NALM6 (cell line): ENCODE measurements around a stretch of chr7.

GRCh38 chr7:1713583-1714291, 43.7 kb downstream of the ELFN1 start:
- PRO-cap, result no peak

DNA sequence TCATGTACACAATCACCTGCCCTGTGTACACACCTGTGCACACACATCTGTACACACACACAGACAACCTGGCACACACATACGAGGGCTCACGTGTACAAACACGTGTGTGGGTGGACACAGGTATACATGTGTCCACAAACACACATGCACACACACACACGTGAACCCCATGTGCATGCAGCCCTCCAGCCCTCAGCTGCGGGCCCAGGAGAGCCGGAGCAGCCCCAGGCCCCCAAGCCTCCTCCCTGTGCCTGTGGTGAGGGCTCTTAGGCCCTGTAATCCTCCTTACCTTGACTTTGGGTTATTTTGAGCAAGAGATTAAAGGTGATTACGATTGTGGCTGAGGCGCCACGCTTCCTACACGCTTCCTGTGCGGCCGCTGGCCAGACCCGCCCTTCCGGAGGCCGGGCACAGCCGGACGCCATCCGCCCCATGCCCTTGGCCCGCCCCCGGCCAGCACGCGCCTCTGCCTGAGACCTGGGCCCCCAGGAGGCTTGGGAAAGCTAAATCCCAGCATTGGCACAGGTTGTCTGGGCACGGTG, 71.9 kb downstream of the ELFN1 start:
- PRO-cap, result no peak

GRCh38 chr7:1850519-1851093, 180.5 kb downstream of the ELFN1 start:
- PRO-cap, result no peak

GRCh38 chr7:1861074-1861416, 191.0 kb downstream of the ELFN1 start:
- PRO-cap, result no peak

GRCh38 chr7:1875338-1875685, 205.2 kb downstream of the ELFN1 start:
- PRO-cap, result no peak

GRCh38 chr7:1887239-1888193, 217.4 kb downstream of the ELFN1 start:
- PRO-cap, result no peak

DNA sequence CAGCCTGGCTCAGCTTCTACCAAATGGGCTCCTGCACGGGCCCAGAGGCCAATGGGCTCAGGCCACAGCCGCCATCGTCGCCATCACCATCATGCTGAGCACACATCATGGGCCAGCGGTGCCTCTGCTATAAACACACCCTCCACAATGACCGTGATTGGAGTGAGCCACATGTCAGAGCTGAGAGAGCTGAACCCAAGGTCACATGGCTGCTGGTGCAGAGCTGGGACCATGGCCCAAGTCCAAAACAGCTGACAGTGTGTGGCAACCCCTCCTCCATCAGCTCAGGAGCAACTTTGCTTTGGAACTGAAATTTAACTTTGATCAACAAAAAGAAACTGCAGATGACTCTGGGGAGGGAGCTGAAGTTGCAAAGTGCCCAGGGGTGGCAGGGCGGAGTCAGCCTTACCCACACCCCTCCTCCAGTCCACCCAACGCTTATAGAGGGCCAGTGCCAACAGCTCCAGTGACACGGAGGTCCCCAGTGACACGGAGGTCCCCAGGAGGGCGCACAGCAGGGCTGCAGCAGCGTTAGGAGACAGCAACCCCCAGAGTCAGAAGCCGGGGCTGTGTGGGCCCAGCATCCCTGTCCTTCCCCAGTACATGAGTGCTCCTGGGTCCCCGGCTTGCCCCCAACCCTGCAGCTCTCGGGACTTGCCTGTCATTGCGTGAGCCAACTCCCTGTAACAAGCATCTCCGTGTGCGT, 249.6 kb downstream of the ELFN1 start:
- PRO-cap, result bidirectional peak, plus-strand start at position 484 of the sequence, minus-strand start at position 149 of the sequence

DNA sequence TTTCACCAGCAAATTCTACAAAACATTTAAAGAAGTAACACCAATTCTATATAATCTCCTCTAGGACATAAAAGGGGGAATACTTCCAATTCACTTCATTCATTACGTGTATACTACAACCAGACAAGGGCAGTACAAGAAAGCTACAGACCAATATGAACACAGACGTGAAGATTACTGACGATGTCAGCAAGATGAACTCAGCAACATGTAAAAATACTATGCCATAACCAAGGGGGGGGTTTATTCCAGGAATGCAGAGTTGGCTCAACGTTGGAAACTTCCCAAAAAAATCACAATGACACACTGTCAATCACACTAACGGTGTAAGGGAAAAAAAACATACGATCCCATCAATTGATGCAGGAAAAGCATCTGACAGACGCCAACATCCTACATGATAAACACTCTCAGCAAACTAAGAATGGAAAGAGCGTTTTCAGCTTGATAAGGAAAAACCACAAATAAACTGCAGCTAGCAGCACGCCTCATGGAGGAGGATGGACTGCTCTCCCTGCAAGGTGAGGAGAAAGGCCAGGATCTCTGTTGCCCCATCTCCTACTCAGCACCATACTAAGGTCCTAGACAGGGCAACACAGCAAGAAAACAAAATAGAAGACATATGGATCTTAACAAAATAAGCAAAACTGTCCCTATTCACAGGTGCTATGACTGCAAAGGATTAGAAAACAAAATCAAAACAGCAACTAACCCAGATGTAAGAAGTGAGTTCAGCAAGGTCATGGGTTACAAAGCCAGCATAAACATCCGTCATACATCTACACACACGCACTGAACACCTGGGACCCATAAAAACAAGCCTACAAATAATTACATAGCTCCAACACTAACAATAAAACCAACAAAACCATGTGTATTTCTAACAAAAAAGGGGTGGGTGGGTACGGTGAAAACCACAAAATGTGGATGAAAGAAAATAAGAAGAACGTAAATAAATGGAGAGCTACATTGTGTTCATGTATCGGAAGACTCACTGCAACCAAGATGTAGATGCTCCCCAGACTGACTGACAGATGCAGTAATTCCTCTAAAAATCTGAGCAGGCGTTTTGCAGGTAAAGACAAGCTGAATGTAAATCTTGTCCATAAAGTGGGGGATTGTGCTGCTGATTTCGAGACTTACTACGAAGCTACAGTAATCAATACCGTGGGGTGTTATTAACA, 256.6 kb downstream of the ELFN1 start:
- PRO-cap, result unidirectional peak, minus-strand start at position 420 of the sequence; bidirectional peak, plus-strand start at position 917 of the sequence, minus-strand start at position 565 of the sequence

GRCh38 chr7:1932713-1933290, 262.7 kb downstream of the ELFN1 start:
- PRO-cap, result no peak

GRCh38 chr7:1939843-1941012, 270.2 kb downstream of the ELFN1 start:
- PRO-cap, result bidirectional peak, plus-strand start at chr7:1940669, minus-strand start at chr7:1940550

- PRO-cap, result no peak
Measured at GRCh38 chr7:1944331-1944622, 274.2 kb downstream of the ELFN1 start.

- PRO-cap, result bidirectional peak, plus-strand start at chr7:2107225, minus-strand start at chr7:2107210
Measured at GRCh38 chr7:2106757-2107368, 125.9 kb downstream of the MAD1L1 start.

DNA sequence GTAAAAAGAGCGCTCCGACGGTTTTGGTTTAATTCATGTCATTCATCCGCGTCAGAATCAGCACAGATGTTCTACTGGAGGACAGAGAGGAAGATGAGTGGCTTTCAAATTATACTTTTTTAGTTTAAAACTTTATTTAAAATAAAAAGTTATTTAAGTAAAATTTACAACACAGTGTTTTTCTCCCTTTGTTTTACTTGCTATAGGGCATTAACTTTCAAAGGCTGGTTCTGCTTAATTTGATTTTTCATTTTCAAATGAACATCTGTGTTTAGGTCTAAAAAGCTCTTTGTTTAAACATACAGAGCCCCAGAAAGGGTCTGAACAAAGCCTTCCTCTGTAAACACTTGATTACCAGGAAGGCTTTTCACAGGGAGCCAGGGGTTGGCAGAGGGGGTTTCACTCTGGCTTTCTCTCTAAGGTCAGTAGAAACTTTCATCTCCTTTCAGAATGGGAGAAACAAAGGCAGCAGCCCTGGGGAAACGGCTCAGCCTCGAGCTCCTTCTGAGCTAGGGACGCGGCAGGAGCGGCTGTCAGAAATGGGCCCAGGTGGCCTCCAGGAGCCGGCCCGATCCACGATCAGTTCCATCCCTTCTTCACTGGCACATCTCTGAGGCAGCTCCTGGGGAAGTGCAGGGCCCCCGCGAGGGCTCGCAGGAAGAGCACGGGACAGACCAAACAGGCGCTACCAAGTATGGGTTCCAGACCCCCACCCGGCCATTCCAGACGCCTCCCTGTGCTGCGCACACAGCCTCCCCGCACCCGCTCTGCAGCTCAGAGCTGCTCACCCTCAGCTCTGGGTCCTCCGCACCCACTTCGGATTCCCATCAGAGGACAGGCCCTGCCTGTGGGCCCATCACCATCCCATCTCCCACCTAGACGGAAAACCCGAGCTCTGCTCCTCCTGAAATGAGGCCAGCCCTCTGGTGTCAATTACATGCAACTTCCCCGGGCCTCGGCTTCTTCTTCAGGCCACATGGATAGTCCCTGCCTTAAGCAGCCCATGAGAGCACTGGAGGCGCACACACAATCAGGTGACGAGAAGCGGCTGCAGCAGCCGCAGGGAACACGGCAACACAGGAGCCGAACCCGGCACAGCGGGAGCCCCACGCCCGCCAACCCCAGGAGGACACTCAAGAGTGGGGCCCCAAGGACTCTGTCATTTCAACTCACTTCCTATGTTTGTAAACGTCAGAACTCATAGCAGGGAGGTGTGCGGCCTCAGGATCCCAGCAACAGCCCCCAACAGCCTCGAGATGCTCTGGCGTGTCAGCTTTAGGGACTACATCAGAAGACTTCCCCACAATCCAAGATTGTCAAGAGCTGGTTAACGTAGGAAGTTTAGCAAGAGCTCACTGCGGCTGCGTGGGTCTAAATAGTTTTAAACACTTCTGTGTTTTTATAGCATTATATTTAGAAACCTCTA, 123.9 kb downstream of the MAD1L1 start:
- PRO-cap, result bidirectional peak, plus-strand start at position 63 of the sequence, minus-strand start outside the sequence; unidirectional peak, plus-strand start at position 505 of the sequence; bidirectional peak, plus-strand start at position 970 of the sequence, minus-strand start at position 911 of the sequence; bidirectional peak, plus-strand start at position 1,185 of the sequence, minus-strand start at position 1,141 of the sequence

DNA sequence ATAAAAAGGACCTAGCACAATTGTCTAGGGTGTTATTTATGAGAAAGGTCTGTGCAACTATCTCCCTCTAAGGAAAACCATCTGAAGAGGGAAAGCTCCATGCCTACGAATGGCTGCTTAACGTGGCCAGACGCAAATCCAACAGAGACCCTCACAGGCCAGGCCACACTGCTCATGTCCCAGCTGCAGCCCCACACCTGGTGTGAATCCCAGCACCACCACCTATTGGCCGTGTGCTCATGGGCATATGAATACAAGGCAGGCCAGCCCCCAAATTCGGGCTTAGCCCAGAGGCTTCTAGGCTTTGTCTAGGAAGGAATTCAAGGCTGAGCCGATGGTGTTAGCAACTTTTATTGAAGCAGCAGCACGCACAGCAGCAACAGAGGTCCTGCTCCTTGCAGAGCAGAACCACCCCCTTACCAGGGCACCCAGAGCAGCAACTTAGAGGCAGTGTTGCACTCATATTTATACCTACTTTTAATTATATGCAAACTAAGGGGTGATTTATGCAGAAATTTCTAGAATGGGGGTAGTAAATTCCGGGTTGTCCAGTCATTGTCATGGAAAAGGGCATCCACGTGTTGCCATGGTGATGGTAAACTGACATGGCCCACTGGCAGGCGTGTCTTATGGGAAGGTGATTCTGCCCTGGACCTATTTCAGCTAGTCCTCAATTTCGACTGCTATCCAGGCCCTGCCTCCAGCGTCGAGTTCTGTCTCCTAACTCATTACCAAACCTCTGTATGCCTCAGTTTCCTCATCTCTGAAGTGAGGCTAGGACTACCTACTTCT, 13.0 kb downstream of the SNX8 start:
- PRO-cap, result no peak

DNA sequence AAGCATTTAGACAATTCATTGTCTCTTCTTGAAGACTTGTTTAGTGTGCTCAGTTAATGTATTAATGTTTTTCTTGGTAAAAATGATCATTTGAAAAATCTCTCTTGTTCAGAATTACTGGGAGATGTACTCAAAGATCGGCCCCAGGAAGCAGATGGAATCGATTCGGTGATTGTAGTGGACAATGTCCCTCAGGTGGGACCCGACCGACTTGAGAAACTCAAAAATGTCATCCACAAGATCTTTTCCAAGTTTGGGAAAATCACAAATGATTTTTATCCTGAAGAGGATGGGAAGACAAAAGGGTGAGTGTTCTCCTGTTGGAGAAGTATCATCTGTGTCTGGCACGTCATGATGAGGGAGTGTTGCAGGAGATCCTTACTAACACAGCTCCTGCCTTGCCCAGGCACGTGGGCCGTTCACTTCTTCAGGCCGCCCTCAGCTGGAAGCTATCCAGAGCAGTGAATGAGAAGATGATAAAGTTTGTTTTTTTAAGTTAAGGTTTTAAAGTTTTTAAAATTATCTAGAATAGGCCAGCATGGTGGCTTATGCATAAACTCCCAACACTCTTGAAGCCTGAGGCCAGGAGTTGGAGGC, 6.1 kb downstream of the EIF3B start:
- PRO-cap, result no peak

- PRO-cap, result no peak
Measured at GRCh38 chr7:2390264-2390957, 13.0 kb upstream of the CHST12 start.

GRCh38 chr7:2405289-2405868, 2.0 kb downstream of the CHST12 start:
- PRO-cap, result no peak

DNA sequence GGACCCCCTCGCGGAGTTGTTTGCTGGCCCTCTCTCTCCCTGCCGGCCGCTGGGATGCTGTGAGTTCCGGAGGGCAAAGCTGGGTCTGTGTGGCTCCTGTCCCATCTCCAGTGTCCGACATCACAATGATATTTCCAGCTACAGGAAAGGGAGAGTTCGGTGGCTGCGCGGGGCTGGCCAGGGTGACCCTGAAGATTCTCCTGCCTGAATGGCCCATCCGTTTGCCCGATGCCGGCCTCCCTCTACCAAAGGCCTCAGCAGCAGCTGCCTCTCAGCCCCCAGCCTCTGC, 12.1 kb upstream of the LFNG start:
- PRO-cap, result no peak

GRCh38 chr7:2520141-2521062, 828 bp downstream of the LFNG start:
- PRO-cap, result no peak

DNA sequence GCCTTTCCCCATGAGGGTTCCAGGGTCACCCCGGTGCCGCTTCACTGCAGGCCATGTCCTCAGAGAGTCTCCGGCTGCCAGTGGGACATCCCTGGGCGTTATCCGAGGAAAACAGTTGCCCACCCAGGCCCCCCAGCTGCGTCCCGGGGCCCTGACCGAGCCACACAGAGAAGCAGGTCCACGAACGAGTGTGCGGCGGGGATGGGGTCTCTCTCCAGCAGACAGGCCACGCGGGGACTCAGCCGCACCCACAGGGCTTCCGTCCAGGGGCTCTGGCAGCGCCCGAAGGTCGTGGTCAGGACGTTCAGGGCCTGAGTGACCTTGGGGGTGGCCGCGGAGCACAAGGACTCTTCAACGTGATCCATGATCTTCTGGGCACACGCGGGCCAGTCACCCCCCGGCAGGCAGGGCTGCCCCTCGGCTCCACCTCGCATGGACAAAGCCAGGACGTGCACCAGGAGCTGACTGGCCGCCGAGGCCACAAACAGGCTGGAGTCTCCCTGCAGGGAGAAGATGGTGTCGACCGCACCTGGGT, 11.8 kb downstream of the BRAT1 start:
- PRO-cap, result no peak